HepG2 (cell line): Measurements from ENCODE around the gene RHCE.

DNA sequence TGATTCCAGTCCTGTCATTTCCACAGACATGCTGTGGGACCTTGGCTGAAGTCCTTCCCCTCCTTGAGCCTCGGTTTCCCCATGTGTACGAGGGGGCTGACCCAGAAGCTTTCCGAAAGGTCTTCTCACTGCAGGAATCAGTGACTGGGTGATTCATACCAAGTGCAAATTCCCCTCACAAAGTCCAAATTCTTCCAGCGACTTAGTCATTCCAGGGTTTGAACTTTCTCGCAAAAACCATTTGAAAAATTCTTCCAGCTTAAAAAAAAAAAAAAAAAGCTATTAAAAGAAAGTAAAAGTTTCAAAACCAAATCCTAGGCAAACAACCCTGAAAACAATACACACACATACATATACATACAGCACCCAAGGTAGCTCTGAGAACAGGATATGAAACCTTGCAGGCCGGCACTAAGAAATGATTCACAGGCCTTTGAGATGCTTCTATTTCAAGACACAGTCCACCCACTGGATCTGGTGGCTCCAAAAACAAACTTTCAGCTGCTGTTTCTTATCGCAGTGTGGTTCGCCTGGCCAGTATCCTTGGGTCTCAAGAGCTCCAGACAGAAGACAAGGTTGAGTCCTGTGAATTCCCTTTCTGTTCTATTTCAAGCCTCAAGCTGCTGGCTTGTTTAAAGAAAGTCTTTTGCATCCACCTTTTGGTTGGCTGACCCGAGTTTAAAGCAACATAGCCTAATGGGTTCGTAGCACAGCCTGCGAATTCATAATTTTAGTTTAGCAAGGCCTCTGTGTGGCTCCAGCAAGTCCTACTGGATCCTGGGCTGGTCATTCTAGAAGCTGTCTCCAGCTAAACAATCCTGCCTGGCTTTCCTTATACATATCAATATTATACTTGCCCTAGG lies 18.0 kb upstream of the ID3 start:
- RRBS, 2 experiments, result no CpG with 5 or more reads among the region's 11 CpGs
CAGE:
- cytosol, long polyA minus RNA, result no peak
- cytosol, long polyA plus RNA, result no peak
- long polyA plus RNA, result no peak
- nucleus, long polyA minus RNA, result no peak
- nucleus, long polyA plus RNA, result no peak

DNA sequence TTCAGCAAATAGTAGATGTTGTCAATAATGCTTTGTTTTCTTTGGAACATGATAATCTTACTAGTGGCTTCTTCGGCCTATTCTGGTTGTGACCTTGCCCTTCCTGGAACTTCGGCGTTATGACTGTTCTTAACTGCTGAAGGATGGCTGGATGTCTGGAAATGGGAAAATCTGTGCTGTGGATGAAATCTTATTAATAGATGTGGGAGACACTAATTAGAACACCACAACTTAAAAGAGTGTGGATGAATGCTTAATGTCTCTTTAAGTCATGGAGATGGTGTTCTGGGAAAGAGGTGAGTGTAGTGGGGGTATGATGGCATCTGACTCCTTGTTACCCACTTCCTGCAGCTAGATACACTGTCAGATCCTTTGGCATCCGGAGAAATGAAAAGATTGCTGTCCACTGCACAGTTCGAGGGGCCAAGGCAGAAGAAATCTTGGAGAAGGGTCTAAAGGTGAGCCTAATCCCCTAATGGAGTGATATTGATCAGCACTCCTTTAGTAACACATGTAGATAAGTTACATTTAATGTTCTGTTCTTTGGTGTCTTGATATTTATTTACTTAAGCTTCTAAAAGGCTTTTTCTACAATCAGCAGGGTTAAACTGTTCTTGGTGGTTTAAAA lies 2.0 kb downstream of the RPL11 start:
- RRBS, 2 experiments, result no CpG with 5 or more reads among the region's 5 CpGs
CAGE:
- cytosol, long polyA minus RNA, result no peak
- cytosol, long polyA plus RNA, result start-site peak on the plus strand centred at position 414 of the sequence, 75 bp wide, 650 and 2,323 reads in 2 replicates
- long polyA plus RNA, result start-site peak on the plus strand centred at position 434 of the sequence, 47 bp wide, 1,781 and 2,243 reads in 2 replicates
- nucleus, long polyA minus RNA, result no peak
- nucleus, long polyA plus RNA, result start-site peak on the plus strand centred at position 435 of the sequence, 30 bp wide, 394 and 250 reads in 2 replicates

- RRBS, 2 experiments, result no CpG with 5 or more reads among the region's 3 CpGs
CAGE:
- cytosol, long polyA minus RNA, result no peak
- cytosol, long polyA plus RNA, result no peak
- long polyA plus RNA, result no peak
- nucleus, long polyA minus RNA, result no peak
- nucleus, long polyA plus RNA, result no peak
Measured at GRCh38 chr1:23727625-23727888, 15.7 kb upstream of the ELOA start.

- RRBS, 2 experiments, result no CpG with 5 or more reads among the region's 16 CpGs
CAGE:
- cytosol, long polyA minus RNA, result no peak
- cytosol, long polyA plus RNA, result no peak
- long polyA plus RNA, result no peak
- nucleus, long polyA minus RNA, result no peak
- nucleus, long polyA plus RNA, result no peak
Measured at GRCh38 chr1:23758873-23760300, 16.1 kb downstream of the ELOA start.

- RRBS, 2 experiments, result no CpG with 5 or more reads among the region's 28 CpGs
CAGE:
- cytosol, long polyA minus RNA, result no peak
- cytosol, long polyA plus RNA, result no peak
- long polyA plus RNA, result no peak
- nucleus, long polyA minus RNA, result no peak
- nucleus, long polyA plus RNA, result no peak
Measured at GRCh38 chr1:23838153-23838925, 13.1 kb upstream of the HMGCL start.

GRCh38 chr1:23902535-23903114 lies 10.5 kb downstream of the CNR2 start:
- RRBS, 2 experiments, result 74 to 77% methylated on average over 15 of the region's 75 CpGs
CAGE:
- cytosol, long polyA minus RNA, result no peak
- cytosol, long polyA plus RNA, result no peak
- long polyA plus RNA, result no peak
- nucleus, long polyA minus RNA, result no peak
- nucleus, long polyA plus RNA, result no peak

GRCh38 chr1:23910869-23911332 lies 2.3 kb downstream of the CNR2 start:
- RRBS, 2 experiments, result no CpG with 5 or more reads among the region's 7 CpGs
CAGE:
- cytosol, long polyA minus RNA, result no peak
- cytosol, long polyA plus RNA, result no peak
- long polyA plus RNA, result no peak
- nucleus, long polyA minus RNA, result no peak
- nucleus, long polyA plus RNA, result no peak

DNA sequence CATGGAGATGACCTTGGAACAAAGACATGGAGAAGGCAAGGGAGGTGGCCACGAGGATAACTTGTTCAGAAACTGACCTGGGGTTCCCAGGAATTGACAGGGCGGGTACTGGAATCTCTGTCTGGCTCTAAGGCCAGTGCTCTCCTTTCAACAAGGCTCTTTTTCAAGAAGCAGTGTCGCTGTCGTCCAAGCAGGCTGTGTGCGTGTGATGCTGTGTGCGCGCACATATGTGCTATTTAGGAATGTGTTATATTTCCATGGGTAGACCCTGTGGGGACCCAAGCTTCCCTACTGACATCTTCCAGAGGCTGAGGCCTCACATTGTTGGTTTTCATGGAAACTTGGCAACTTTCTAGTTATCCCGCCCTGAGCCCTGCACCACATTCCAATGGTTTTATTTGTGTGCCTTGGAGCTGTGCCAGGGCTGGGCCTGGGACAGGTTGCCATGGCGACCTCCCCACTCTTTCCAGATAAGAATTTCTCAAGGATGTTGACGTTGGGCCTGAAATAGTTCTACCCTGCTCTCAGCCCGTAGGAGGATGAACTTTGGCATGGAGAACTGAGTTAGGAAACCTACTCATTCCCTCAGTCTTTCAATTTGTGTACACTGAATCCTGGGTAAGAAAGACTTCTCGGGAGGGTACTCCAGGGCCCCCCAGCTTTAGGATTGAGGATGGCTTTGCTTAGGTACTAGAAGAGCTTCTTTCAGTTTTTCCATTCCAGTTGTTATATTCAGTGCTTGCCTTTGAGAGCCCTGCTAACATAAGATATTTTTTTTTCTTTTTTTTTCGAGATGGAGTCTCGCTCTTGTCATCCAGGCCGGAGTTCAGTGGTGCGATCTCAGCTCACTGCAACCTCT lies 38.7 kb upstream of the SRSF10 start:
- RRBS, 2 experiments, result no CpG with 5 or more reads among the region's 16 CpGs
CAGE:
- cytosol, long polyA minus RNA, result no peak
- cytosol, long polyA plus RNA, result no peak
- long polyA plus RNA, result no peak
- nucleus, long polyA minus RNA, result no peak
- nucleus, long polyA plus RNA, result no peak

DNA sequence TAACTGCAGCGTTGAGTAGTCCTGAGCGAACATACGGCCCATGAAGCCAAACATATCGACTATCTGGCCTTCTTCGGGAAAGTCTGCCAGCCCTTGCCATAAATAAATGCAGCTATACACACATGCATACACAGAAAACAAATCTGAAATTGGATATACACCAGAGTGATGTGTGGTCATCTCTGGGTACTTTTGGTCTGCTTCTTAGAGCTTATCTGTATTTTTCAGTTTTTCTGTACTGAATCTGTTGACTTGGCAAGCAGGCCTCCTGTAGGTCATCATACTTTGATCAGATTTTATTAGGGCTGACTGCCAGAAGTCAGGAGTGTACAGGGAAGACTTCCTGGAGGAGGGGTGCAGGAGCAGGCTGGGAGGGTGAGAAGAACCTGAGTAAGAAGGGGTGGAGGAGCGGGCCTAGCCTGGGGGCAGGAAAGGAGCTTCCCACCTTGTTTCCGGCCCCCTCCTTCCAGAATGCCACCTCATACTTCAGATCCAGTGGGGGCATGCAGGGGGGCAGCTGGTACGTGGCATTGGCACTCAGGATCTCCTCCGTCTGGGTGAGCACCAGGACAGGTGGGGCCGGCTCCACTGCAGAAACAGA lies 18.3 kb upstream of the IL22RA1 start:
- RRBS, 2 experiments, result no CpG with 5 or more reads among the region's 10 CpGs
CAGE:
- cytosol, long polyA minus RNA, result no peak
- cytosol, long polyA plus RNA, result no peak
- long polyA plus RNA, result no peak
- nucleus, long polyA minus RNA, result no peak
- nucleus, long polyA plus RNA, result no peak

GRCh38 chr1:24185837-24186594 lies 1.1 kb downstream of the IFNLR1 start:
- RRBS, 2 experiments, result no CpG with 5 or more reads among the region's 12 CpGs
CAGE:
- cytosol, long polyA minus RNA, result no peak
- cytosol, long polyA plus RNA, result no peak
- long polyA plus RNA, result no peak
- nucleus, long polyA minus RNA, result no peak
- nucleus, long polyA plus RNA, result no peak

DNA sequence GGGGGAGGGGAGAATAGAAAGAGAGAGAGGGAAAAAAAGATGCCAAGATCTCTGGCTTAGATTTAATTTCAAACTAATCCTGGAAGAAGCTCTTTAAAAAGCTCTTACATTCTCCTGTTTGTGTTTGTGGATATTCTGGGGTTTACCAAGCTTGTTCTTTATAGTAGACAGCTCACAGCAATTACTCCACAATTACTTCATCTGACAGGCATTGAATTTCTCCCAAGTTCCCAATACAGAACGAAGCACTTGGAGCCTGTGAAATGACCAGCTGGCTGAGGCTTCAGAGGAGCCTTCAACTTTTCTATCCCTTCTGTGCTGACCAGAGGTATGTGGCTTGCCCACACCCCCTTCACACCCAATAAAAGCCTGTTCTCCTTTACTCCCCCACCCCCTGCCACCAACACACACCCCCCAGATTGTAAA lies 950 bp upstream of the GRHL3 start:
- RRBS, 2 experiments, result no CpG with 5 or more reads among the region's 1 CpG
CAGE:
- cytosol, long polyA minus RNA, result no peak
- cytosol, long polyA plus RNA, result no peak
- long polyA plus RNA, result no peak
- nucleus, long polyA minus RNA, result no peak
- nucleus, long polyA plus RNA, result no peak

GRCh38 chr1:24507380-24507907 lies 4.8 kb downstream of the RCAN3 start:
- RRBS, 2 experiments, result no CpG with 5 or more reads among the region's 10 CpGs
CAGE:
- cytosol, long polyA minus RNA, result no peak
- cytosol, long polyA plus RNA, result no peak
- long polyA plus RNA, result no peak
- nucleus, long polyA minus RNA, result no peak
- nucleus, long polyA plus RNA, result no peak

DNA sequence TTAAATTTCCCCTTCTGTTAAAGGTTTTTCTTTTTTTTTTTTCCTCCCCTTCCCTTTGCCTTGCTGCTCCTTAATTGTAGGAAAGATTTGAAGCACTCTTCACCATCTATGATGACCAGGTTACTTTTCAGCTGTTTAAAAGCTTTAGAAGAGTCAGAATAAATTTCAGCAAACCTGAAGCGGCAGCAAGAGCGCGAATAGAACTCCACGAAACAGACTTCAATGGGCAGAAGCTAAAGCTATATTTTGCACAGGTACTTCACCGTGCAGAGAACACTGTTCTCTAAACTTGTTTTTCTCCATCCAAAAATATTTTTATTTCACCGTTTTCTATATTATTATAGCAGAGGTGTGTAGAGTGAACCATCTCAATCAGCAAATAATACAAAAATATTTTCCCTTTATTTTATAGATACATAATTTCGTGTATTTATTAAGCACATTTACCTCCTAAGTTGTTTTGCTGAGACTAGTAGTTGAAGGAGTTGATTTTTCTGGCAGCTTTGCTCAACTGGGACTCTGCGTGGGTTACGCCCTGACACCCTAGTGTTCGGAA lies 24.7 kb upstream of the NCMAP start:
- RRBS, 2 experiments, result no CpG with 5 or more reads among the region's 10 CpGs
CAGE:
- cytosol, long polyA minus RNA, result no peak
- cytosol, long polyA plus RNA, result no peak
- long polyA plus RNA, result no peak
- nucleus, long polyA minus RNA, result no peak
- nucleus, long polyA plus RNA, result no peak

GRCh38 chr1:24727484-24728084 lies 17.7 kb upstream of the CLIC4 start:
- RRBS, 2 experiments, result no CpG with 5 or more reads among the region's 8 CpGs
CAGE:
- cytosol, long polyA minus RNA, result no peak
- cytosol, long polyA plus RNA, result no peak
- long polyA plus RNA, result no peak
- nucleus, long polyA minus RNA, result no peak
- nucleus, long polyA plus RNA, result no peak

GRCh38 chr1:24728873-24729291 lies 16.4 kb upstream of the CLIC4 start:
- RRBS, 2 experiments, result no CpG with 5 or more reads among the region's 11 CpGs
CAGE:
- cytosol, long polyA minus RNA, result no peak
- cytosol, long polyA plus RNA, result no peak
- long polyA plus RNA, result no peak
- nucleus, long polyA minus RNA, result no peak
- nucleus, long polyA plus RNA, result no peak

DNA sequence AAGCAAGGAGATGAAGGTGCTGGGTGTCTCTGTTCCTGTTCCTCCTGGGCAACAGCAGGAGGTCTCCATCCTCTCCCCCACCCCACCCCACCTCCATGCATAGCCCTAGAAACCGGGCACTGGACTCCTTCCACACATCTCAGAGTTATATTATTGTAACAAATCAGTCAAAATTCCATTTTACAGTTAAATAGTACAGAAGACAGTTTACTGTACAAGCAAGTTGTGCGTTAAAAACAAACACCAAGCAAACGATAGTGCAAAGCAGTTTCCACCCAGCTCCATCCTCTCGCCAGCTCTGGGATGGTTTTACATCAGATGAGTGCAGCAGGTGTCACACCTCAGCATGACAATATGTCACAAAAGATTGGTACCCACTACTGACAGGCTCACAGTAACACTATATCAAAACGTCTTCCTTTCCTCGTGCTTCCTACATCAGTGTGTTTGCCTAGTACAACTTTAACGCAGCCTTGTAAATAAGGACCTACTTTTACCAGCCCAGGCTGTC lies 30.6 kb downstream of the RUNX3 start:
- RRBS, 2 experiments, result no CpG with 5 or more reads among the region's 7 CpGs
CAGE:
- cytosol, long polyA minus RNA, result no peak
- cytosol, long polyA plus RNA, result no peak
- long polyA plus RNA, result no peak
- nucleus, long polyA minus RNA, result no peak
- nucleus, long polyA plus RNA, result no peak

- RRBS, 2 experiments, result 8 to 29% methylated on average over 17 to 18 of the region's 43 CpGs
CAGE:
- cytosol, long polyA minus RNA, result no peak
- cytosol, long polyA plus RNA, result no peak
- long polyA plus RNA, result no peak
- nucleus, long polyA minus RNA, result no peak
- nucleus, long polyA plus RNA, result no peak
Measured at GRCh38 chr1:24930335-24930732, 258 bp upstream of the RUNX3 start.

DNA sequence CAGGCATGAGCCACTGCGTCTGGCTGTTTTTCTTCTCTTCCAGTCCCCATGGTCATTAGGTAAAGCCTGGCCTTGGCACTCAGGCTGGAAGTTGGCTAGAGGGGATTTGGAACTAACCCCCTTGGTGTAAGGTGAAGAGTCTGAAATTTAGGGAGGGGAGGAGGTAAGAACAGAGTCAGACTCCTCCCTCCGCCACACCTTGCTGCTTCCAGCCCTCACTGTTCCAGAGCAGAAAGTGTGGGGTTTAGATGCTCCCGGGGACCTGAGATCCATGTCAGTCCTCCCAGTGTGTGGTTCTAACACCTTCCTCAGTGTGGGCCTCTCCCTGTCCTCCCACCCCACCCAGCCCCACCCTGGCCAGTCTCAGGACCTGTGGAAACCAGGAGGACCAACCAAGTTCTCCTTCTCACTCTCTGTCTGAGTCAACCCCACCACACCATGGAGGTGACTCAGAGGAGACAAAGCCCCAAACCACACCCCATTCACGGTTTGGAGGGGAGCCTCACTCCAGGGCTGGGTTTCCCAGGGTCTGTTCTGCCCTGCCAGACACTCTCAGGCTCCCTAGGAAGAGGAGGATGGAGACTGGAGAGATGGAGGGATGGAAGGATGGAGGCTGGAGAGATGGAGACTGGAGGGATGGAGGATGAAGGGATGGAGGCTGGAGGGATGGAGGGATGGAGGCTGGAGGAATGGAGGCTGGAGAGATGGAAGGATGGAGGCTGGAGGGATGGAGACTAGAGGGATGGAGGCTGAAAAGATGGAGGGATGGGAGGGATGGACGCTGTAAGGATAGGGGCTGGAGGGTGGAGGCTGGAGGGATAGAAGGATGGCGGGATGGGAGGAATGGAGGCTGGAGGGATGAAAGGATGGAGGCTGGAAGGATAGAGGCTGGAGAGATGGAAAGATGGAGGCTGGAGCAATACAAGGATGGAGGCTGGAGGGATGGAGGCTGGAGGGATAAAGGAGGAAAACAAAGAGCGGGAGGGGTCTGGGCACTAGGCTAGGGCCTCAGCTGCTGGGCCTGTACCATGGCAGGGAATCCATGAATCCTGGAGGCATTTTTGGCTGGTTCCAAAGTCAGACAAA lies 100.8 kb upstream of the RUNX3 start:
- RRBS, 2 experiments, result no CpG with 5 or more reads among the region's 7 CpGs
CAGE:
- cytosol, long polyA minus RNA, result no peak
- cytosol, long polyA plus RNA, result no peak
- long polyA plus RNA, result no peak
- nucleus, long polyA minus RNA, result no peak
- nucleus, long polyA plus RNA, result no peak

- RRBS, 2 experiments, result 70% methylated on average over 2 of the region's 16 CpGs; no CpG with 5 or more reads in 1 of the 2 experiments
CAGE:
- cytosol, long polyA minus RNA, result no peak
- cytosol, long polyA plus RNA, result no peak
- long polyA plus RNA, result no peak
- nucleus, long polyA minus RNA, result no peak
- nucleus, long polyA plus RNA, result no peak
Measured at GRCh38 chr1:25198650-25199142, 33.6 kb downstream of the SYF2 start.

DNA sequence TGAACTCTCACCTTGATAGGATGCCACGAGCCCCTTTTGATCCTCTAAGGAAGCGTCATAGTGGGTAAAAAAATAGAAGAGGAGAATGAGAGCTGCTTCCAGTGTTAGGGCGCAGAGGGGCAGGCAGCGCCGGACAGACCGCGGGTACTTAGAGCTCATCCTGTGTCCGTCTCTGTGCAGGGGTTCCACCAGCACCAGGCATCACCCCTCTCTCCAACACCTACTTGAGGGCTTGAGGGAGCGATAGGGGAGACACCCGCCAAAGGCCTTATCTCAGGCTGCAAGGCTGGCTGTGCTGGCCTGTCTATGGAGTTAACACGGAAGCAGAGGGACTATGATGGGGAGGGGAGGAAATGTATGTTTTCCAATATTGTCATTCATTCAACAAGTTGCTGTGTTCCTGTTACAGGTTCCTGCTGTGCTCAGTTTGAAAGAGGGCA lies at the start of gene RHCE:
Gene RHCE (minus strand): TSS at position 198 of the 440 bp plus-strand sequence.
- RRBS, 2 experiments, result no CpG with 5 or more reads among the region's 11 CpGs
CAGE:
- cytosol, long polyA minus RNA, result no peak
- cytosol, long polyA plus RNA, result no peak
- long polyA plus RNA, result no peak
- nucleus, long polyA minus RNA, result no peak
- nucleus, long polyA plus RNA, result no peak